ENCODE results near the genes TYMP and ARSA.

GRCh38 chr22:50517939-50518489 is 7.4 kb downstream of the SCO2 start:
- PRO-cap: no peak

GRCh38 chr22:50528065-50529081 is 1.4 kb downstream of the TYMP start:
- PRO-cap: no peak

DNA sequence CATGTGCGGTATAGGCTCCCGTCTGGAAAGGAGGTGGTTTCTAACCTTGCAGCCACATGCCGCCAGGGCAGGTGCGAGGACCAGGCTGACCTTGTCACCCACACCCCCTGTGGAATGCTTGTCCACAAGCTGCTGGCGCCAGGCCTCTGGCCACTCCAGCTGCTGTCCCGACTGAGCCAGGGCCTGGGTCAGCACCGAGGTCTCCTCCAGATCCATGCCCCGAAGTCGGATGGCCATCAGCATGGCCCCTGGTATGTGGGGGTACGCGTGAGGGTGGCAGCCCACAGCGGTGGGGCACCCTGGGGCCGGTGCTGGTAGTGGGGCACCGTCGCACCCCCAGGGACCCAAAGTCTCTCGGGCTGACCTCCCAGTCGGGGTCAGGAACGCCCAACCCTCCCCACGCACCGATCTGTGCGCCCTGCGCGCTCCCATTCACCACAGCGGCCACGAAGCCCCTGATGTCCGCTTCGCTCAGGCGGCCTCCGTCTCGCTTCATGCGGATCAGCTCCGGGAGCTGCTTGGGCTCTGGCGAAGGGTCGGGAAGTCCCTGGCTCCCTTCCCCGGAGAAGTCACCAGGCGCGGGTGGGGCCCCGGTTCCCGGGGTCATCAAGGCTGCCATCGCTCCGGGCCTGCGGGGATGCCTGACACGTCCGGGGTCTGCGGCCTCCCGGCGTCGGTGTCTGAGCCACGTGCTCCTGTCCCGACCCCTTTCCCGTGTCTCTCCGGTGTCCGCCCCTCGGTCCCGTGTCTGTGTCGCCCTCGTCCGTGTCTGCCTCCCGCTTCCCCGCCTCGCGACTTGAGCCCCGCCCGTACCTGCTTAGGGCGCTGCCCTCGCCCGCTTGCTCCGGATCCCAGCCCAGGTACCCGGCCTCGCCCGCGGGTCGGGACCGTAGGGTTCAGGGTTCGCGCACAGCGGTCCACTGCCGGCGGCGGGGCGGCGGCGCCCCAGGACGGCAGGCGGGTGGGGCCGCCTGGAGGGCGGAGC is at the start of gene TYMP:
Gene TYMP, minus strand, starts transcription at position 922 of the 985 bp plus-strand sequence.
- PRO-cap: no peak

DNA sequence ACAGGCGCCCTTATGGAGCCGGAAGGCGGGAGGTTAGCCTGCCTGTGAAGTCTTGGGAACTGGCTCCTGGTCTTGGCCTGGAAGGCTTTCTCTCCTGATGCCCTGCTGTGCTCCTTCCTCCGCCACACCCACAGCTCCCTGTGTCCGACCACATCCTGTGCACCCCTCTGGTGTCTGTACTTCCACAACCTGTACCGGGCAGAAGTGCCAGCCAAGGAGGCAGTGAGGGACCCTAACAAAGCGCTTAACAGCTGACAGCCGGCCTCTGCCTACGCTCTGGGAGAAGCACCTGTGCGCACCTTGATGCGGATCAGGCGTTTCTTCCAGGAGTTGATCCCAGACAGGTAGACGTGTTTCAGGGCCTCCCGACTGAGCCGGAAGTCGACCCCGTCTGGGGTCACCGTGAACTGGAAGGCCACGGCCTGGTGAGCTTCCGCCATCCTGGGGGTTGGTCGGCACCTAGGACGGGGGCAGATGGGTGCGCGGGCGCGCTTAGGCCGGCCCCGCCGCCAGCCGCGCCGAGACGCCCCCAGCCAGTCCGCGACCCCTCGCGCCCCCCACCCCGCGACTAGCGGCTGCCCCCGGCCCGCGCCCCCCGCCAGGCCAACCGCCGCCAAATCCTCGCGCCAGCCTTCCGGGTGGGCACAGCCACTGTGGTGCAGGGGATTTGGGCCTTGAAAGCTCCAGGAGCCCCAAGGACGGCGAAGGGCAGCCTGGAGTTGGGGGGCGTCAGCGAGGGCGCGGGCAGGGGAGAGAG is 573 bp downstream of the CPT1B start:
- PRO-cap: no peak

DNA sequence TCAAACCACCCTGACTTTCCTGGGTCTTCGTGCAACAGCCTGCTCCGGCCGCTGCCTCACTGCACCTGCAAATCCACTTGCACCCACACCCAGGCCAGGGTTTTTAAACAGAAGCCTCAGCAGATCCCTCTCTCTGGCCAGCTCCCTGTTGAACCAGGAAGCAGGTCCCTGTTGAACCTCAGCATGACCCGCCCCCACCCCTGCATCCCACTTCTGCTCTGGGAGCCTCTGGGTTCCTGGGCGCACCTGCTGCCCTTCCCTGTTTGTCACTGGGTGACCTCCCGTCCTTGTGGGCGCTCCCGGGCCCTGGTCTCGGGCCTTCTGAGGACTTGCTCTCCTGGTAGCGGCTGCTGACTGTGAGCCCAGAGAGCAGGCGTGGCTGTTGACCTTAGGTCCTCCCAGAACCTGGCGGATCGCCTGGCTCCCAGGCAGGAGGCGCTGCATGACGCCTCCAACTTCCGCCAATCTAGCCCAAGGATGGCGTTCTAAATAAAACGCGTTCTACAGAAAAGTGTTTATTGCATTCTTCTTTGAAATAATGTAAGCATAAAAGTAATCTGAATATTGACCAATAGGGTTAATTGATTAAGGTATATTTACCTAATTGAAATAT is 13.0 kb downstream of the MAPK8IP2 start:
- PRO-cap: no peak

GRCh38 chr22:50627815-50628496 is at the start of gene ARSA:
ARSA (minus strand) TSS chr22:50628152.
- PRO-cap: bidirectional peak, plus-strand start at chr22:50628302, minus-strand start at chr22:50628173

- PRO-cap: no peak
These were observed 53.9 kb upstream of the ACR start for GRCh38 chr22:50683757-50684773.

- PRO-cap: no peak
These were observed 6.7 kb upstream of the ACR start for GRCh38 chr22:50731000-50731968.